ENCODE data around the genes MADCAM1 and CDC34.

- PRO-cap, result unidirectional peak, minus-strand start at chr19:267473
Observed at GRCh38 chr19:266991-267657, 24.1 kb downstream of the PLPP2 start.

- PRO-cap, result no peak
Observed at GRCh38 chr19:309851-310565, 18.8 kb upstream of the PLPP2 start.

DNA sequence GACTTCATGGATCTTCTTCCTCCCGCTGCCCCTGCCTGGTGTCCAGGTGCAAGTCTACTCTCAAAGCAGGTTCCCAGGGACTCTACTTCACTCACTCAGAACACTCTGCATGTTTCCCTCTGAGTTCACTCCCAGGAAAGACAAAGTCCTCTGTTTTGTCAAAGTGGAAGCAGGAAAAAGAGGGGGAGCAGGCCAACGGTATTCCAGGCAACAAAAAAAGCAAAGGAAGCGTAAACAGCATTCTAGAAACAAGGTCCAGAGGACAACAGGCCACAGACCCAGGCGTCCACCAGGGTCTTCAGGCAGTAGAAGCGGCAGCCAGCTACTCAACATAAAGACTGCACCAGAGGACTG is 3.1 kb downstream of the MIER2 start:
- PRO-cap, result no peak

DNA sequence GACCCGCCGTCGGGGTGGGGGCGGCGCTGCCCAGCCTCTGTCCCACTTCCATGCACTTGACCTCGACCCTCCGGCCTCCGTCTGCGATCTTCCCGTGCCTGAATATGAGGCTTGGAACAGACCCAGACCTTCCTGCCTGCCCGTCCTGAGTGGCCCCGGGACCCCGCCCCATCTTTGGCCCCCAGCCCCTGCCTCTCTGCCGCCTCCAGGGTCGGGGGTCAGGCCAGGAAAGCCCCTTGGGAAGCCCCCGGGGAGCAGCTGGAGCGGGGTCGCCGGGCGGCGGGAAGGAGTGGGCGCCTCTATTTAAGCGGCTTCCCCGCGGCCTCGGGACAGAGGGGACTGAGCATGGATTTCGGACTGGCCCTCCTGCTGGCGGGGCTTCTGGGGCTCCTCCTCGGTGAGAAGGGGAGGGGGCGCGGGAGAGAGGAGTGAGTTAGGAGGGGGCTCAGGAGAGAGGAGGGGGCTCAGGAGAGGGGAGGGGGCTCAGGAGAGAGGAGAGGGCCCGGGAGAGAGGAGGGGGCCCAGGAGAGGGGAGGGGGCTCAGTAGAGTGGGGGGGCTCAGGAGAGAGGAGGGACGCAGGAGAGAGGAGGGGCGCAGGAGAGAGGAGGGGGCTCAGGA is at the start of gene MADCAM1:
TSS of gene MADCAM1 (plus strand) at position 332 of the 619 bp plus-strand sequence.
- PRO-cap, result no peak

GRCh38 chr19:518789-519542 is 11.7 kb downstream of the TPGS1 start:
- PRO-cap, result no peak

GRCh38 chr19:531648-532047 is at the start of gene CDC34:
CDC34 (plus strand) TSS chr19:531760.
- PRO-cap, result bidirectional peak, plus-strand start at chr19:531760, minus-strand start at chr19:531581

DNA sequence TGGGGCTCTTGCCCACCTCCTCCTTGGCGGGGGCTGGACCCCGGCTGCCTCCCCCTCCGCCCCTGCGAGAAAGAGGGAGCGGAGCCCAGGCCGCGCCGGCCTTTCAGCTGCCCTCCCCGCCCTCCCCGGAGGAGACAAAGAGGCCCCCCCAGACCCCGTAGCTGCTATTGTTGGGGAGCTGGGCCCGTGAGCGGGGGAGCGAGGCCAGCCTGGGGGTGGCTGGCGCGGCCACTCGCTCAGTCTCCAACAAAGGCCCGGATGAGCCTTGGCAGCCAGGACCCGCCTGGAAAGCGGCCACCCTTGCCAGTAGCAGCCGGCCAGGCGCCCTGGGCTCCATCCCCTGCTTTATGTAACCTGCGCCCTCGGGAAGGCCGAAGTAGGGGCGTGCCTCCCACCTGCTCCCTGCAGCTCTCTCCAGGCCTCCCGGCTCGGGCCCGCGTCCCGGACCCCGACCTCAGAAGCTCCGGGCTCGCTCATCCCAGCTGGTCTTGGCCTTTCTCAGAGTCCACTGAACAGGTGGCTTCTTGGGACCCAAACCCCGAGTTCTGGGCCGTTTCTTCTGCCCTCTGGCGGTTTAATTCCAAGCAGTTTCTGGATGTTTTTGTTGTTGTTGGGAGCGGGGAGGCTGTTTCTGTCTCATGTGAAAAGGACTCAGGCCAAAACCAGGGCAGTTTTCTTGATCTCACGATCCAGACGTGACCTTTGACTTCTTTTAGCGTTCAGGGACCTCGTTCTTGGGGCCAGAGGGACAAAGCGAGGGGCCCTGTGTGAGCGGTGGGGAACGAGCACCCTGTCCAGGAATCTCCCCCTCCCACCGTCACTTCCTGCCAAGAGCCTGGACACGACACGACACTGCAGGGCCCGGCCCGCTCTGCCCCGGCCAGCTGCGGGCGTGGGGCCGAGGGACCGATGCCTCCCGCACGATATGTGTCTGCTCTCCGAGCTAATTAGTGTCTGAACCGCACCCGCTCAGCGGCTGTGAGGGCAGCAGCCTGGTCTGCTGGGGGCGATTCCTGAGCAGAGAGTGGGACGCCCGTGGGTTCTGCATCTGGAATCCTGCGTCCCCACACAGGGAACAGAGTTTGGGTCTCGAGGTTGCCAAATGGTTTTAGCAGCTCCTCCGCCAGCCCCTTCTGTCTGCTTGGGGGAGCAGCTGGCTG is 1.2 kb downstream of the CDC34 start:
- PRO-cap, result bidirectional peak, plus-strand start at position 607 of the sequence, minus-strand start at position 505 of the sequence

DNA sequence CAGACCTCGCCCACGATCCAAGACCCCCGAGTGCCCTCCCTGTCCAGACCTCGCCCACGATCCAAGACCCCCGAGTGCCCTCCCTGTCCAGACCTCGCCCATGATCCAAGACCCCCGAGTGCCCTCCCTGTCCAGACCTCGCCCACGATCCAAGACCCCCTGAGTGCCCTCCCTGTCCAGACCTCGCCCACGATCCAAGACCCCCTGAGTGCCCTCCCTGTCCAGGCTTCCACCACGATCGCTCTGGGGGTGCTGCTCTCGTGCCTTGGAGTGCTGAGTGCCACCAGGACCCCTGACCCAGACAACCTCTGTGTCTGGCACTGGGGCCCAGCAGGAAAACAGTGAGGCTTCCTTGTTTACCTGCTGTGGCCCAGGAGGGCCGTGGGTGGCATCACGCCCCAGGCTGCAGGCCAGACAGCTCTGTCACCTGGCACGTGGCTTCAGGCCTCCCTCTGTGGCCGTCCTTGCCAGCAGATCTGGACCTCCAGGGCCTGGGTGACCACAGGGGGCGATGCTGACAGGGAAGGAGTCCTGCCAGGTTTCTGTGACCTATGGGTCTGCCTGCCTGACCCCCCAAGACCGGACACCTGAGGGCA is 3.2 kb downstream of the CDC34 start:
- PRO-cap, result no peak

DNA sequence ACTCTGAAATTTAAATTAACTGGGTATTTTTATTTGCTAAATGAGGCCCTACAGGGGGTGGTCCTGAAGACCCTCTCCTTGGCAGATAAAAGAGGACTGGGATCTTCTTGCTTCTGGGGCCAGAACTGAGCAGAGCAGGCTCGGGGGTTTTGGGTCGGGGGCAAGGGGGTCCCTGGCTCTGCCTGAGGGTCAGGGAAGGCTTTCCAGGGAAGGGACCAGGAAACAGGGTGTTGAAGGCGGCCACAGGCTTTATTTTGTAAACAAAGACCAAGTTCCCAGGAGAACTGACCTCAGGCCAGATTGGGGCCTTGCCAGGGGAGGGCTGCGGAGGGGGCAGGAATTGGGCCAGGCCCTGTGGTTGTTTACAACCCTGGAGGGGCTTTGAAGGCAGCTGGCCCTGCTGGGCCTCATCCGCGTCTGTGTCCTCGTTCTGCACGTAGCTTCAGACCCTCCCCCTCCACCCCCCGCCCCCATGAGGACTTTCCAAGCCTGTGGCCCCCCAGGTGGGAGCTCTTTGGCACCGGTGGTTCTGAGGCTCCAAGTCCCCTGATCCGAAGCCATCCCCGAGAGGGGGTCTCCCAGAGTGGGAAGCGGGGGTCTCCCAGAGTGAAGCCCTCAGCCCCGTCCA is 13.7 kb upstream of the BSG start:
- PRO-cap, result no peak

GRCh38 chr19:570641-571652 is 1.4 kb upstream of the BSG start:
- PRO-cap, result bidirectional peak, plus-strand start at chr19:571314, minus-strand start at chr19:571188

DNA sequence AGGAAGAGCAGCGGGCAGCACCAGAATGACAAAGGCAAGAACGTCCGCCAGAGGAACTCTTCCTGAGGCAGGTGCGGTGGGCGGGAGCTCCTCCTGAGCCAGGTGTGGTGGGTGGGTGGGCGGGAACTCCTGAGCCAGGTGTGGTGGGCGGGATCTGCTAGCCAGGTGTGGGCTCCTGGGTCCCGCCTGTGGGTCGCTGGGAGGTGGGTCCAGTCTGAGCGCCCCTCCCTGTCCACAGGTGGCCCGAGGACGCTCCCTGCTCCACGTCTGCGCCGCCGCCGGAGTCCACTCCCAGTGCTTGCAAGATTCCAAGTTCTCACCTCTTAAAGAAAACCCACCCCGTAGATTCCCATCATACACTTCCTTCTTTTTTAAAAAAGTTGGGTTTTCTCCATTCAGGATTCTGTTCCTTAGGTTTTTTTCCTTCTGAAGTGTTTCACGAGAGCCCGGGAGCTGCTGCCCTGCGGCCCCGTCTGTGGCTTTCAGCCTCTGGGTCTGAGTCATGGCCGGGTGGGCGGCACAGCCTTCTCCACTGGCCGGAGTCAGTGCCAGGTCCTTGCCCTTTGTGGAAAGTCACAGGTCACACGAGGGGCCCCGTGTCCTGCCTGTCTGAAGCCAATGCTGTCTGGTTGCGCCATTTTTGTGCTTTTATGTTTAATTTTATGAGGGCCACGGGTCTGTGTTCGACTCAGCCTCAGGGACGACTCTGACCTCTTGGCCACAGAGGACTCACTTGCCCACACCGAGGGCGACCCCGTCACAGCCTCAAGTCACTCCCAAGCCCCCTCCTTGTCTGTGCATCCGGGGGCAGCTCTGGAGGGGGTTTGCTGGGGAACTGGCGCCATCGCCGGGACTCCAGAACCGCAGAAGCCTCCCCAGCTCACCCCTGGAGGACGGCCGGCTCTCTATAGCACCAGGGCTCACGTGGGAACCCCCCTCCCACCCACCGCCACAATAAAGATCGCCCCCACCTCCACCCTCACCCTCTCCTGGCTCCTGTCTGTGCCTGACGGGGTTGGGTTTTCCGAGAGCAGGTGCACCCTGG is 6.8 kb upstream of the HCN2 start:
- PRO-cap, result no peak

- PRO-cap, result no peak
Observed at GRCh38 chr19:610157-610537, 20.5 kb downstream of the HCN2 start.

GRCh38 chr19:617052-617410 is 16.3 kb downstream of the POLRMT start:
- PRO-cap, result no peak

- PRO-cap, result no peak
Observed at GRCh38 chr19:704008-704677, 4.6 kb upstream of the PALM start.

GRCh38 chr19:718813-719713 is 10.3 kb downstream of the PALM start:
- PRO-cap, result no peak

- PRO-cap, result no peak
Observed at GRCh38 chr19:875094-875797, 15.8 kb downstream of the CFD start.

DNA sequence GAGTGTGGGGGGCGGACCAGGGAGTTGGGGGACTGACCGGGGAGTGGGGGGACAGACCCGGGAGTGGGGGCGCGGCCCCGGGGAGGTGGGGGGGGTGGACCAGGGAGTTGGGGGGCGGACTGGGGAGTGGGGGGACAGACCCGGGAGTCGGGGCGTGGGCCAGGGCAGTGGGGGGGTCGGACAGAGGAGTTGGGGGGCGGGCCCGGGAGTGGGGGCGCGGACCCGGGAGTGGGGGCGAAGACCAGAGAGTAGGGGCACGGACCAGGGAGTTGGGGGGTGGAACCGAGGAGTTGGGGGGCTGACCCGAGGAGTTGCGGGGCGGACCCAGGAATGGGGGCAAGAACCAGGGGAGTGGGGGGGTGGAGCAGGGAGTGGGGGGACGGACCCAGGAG is 861 bp downstream of the R3HDM4 start:
- PRO-cap, result no peak

DNA sequence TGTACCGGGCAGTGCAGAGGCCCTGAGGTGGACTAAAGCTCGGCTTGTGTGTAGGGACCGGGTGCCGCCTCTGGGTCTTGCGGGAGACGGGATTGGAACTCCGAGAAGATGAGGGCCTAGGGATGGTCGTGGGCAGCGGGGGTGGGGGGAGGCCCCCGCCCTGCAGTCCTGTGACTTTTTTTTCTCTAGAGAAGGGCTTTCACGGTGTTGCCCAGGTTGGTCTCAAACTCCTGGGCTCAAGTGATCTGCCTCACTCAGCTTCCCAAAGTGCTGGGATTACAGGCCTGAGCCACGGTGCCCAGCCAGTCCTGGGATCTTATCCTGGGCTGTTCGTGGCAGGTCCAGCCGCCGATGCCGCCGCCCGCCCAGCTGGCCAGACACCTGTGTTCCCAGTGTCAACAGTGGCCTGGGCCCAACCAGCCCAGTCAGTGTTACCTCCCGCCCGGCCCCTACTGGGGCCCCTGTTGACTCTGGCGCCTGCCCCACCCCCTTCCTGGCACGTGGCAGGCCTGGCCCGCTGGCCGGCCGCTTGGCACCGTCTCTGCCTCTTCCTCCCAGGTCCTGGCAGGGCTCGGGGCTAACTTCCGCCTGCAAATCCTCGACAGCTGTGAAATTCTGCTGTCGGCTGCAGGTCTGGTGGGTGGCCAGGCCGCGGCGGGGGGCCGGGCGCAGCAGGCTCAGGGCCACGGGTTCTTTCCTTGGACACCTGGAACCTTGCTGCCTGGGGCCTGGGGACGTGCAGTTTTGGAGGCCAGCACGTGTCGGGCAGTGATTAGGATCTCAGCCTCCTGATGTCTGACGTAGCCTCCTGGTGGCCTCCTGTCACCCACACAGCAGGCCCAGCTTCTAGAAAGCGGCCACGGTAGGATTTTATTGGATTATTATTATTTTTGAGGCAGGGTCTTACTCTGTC is 9.0 kb downstream of the ARID3A start:
- PRO-cap, result no peak

DNA sequence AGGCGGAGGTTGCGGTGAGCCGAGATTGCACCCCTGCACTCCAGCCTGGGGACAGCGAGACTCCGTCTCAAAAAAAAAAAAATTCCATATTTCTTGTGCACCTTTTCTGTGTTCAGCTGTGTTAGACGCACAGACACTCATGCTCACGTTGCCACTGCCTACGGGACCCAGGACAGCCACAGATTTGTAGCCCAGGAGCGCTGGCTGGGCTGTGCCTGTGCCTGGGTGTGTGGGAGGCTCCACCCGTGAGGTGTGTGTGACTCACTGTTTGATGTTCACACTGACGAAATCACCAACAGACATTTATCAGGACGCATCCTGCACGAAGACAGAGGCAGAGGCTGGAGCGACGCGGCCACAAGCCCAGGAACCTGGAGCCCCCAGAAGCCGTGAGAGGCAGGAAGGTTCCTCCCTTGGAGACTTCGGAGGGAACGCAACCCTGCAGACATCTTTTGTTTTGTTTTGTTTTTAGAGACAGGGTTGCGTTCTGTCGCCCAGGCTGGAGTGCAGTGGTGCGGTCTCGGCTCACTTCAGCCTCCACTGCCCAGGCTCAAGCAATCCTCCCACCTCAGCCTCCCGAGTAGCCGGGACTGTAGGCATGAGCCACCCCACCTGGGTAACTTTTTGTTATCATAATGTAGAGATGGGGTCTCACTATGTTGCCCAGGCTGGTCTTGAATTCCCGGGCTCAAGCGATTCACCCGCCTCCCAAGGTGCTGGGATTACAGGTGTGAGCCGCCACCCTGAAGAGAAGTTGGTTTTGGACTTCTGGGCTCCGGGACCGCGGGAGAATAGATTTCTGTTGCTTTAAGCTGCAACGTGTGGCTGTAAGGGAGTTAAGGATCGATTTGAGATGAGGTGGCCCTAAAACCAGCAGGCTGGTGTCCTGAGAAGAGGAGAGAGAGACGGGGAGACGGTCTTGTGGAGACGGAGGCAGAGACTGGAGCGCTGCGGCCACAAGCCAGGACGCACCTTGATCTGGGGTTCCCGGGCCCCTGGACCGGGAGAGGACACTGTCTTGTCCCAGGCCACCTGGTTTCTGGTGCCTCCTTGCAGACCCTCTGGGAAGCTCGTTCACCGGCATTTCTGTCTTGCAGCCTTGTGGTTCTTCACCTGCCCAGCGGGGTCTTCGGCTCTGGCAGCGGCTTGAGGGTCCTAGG is 24.9 kb upstream of the WDR18 start:
- PRO-cap, result bidirectional peak, plus-strand start at position 331 of the sequence, minus-strand start at position 160 of the sequence

DNA sequence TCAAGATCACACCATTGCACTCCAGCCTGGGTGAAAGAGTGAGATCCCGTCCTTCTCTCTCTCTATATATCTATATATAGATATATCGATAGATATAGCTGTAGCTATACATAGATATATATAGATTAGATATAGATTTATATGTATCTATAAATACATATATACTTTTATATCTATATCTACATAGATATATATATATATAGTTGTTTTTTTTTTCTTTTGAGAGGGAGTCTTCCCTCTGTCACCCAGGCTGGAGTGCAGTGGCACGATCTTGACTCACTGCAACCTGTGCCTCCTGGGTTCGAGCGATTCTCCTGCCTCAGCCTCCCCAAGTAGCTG is 14.7 kb upstream of the WDR18 start:
- PRO-cap, result no peak

Data from type B pancreatic cell (in vitro differentiated cells).